SJSA1 (cell line): ENCODE measurements around a stretch of chr15.

- RAMPAGE, long total RNA, result no peak
These were observed 18.2 kb downstream of the SMAD6 start for GRCh38 chr15:66720132-66720801.

DNA sequence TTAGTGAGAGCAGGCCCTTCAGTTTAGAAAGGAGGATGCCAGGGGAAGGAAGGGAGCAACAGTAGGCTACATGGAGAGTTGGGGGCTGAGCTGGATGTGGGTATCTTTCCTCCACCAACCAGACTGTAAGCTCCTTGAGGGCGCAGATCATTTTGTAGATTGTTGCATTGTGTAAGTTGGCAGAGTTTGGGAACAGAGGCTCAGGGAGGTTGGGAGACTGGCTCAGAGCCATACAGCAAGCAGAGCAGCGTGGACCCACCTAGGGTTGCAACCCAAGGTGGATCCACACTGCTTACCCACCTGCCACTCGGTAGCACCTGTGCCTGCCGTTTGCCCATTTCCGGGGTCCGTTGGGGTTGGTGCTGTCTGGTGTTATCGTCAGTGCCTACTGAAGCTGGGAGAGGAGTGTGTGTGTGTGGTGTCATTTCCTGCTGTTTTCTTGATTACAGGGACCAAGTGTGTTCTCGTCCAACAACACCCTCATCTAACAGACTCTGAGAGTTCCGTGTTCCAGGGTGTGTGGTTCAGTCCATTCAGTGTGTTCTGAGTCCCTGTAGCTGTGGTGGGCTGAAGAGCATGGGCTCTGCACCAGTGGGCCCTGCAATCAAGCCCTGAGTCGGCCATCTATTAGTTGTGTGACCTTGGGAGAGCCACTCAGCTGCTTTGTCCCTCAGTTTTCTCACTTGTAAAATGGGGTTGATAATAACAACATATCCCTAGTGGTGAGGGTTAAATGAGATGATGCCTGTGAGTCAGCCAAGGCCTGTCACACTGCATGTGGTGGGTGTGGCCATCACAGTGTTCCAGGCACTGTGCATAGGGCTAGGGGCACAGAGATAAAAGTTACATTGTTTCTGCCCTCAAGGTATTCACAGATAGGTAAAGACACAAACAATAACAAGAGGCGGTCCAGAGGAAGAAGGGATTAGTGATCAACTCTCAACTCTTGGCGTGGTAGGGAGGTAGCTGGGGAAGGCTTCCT, 19.2 kb downstream of the SMAD6 start:
- RAMPAGE, long total RNA, result no peak

DNA sequence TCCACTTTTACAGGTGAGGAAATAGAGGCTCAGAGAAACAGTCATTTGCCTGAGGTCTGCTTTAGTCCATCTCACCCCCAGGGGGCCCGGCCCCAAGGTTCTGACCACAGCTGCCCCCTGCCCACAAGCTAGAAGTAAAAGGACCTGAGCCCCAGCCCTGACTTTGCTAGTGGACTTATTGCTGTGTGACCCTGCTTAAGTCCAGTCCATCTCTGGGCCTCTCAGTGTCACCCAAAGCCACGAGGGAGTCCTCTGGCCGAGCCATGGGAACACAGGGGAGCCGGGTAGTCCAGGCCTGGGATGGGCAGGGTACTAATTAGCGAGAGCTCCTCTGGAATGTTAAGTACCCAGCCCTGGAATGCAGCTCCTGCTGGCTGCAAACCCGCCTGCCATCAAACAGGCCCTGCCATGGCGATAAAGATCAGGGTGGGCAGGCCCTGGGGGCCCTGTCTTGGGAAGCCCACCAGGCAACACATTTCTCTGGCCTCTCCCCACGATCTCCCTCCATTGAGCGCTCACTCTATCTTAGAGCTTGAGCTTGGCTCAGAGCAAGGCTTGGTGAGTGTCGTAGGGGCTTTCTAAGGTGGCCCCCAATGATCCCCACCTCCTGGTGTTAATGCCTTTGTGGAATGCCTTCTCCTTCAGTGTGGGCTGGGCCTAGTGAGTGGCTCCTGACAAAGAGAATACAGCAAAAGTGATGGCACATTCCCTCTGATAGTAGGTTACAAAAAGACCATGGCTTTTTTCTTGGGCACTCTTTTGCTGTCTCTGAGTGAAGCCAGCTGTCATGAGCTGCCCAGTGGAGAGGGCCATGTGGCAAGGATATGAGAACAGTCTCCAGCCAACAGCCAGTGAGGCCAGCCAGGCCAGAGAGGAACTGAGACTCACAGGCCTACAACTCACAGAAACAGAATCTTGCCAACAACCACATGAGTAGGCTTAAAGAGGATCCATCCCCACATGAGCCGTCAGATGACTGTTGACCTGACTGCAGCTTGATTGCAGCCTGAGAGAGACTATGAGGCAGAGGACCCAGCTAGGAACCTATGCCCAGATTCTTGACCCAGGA, 133.1 kb downstream of the SMAD6 start:
- RAMPAGE, long total RNA, result no peak

GRCh38 chr15:66877729-66878477, 175.9 kb downstream of the SMAD6 start:
- RAMPAGE, long total RNA, result no peak

DNA sequence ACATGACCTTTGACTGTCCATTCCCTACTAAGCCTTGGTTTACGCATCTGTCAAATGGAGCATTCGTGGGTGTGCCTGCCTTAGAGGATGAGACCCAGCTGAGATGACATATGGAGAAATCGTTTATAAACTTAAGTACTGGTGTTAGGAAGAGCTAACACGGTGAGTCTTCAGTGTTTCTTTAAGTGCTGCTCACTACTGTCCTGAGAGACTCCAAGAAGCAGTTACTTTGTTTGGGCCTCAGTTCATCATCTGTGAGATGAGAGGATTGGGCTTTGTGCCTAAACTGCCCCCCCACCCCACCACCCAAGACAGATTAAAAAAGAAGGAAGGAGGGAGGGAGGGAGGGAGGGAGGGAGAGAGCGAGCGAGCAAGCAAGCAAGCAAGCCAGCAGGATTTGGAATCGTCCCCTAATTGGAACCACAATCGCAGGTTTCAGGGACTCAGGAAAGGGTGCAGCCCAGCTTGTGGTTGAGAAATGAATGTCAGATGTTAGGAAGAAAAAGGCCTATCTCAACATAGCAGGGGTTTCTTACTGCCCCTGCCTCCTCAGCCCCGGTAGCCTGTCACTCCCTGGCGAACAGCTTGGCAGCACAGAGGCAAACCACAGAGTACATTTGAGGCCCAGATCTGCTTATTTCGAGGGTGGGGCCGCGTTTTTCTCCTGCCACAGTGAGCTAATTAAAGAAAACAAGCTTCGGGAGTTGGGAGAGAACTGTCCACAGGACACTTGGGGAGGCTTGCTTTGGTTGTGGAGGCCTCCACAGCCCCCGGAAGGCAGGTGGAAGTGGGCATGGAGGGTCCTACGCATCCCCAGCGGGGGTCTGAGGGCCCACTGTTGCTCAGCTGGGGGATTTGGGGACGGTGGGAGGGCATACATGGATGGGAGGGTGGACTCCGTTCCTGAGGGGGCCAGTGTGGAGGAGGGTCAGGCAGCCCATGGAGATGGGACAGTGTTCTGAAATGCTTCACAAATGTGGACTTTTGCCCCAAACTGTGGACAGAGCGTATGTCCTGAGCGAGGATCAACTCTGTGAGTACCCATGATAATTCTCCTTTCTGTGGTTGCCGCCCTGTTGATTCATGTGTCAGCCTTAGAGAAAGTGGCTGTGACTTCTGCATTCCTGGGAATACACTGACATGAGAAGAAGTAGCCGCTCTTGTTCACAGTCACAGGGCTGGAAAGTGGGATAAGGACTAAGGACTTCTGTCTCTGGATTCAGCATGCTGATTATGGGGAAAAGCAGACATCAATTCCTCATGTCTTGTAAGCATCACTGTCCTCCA, 33.0 kb downstream of the SMAD3 start:
- RAMPAGE, long total RNA, result no peak

DNA sequence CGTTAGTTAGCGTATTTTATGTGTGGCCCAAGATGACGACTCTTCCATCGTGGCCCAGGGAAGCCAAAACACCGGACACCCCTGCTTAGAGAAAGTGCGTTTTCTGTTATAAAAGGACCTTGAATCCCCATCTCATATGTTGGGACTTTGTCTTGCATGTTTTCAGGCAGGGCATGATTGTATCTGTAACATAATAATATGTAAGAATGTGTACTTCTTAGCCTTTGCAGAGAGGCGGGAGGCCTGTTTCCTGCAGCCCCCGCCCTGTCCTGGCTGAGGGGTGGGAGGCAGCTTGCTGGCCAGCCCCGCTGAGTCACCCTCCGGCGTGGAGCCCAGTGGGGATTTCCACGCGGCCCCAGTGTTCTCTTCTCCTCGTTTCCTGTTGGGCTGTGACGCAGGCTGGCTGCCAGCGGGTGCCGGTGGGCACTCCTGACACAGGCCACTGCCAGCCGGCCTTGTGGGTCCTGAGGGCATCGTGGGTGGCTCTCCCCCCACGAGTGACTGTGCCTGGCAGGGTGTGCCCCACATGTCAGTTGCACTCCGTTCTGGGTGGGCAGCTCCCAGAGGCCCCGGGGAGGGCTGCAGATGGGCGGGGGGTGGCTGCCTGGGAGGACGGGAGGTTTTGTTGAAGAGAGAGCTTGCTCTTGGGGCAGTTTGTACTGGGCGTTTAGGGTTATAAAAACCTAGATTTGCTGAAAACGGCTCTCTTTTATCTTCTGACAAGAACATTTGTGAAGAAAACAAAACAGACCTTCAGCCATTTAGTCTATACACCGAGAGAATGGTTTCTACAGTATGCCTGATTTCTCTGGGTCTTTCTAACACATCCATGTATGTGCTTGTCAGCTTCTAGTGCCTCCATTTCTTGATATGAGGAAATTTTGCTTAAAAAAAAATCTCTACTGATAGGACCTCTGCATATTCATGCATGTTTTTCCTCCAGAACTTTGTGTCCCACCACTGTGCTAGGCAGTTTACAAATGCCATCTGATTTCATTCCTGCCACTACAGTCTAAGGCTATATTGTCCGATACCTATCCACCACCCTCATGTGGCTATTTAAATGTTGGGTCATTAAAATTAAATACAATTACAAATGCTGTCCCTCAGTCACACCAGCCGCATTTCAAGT, 55.9 kb downstream of the SMAD3 start:
- RAMPAGE, long total RNA, result no peak

DNA sequence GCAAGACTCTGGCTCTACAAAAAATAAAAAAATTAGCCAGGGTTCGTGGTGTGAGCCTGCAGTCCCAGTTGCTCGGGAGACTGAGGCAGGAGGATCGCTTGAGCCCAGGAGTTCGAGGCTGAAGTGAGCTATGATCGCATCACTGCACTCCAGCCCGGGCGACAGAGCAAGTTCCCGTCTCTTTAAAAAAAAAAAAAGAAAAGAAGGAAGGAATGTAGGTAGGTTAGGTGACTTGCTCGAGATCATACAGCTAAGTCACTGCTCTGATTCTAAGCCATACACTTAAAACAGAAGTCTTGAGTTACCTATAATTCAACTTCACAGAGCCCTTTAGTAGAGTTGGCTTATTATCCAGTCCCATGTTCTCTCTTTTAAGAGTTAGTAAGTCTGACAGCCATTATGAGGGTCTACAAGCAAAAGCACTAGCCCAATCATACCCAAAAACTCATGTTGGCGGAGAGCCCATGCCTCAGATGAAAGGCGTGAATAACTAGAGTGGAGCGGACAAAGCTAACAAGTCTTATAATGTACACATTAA, 819 bp downstream of the AAGAB start:
- RAMPAGE, long total RNA, result no peak

- RAMPAGE, long total RNA, result no peak
These were observed 26.0 kb downstream of the SKOR1 start for GRCh38 chr15:67851307-67851738.

GRCh38 chr15:67884157-67885343, 59.2 kb downstream of the SKOR1 start:
- RAMPAGE, long total RNA, result no peak

DNA sequence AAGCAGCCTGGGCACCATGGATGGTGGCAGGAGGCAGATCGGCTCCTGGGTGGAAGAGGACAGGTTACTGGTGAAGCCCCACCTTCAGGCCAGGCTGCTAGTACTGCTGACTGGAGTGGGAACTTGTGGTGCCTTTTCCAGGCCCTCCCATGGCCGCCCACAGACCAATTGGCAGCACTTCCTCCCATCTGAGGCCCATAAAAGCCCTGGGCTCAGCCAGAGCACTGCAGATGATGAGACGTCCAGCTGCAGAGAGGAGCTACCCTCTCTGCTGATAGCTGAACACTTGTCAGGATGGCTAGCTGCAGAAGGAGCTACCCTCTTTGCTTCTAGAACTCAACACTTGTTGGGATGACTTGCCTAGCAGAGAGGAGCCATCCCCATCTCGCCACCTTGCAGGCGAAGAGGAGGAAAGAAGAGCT, 8.1 kb upstream of the PIAS1 start:
- RAMPAGE, long total RNA, result no peak

DNA sequence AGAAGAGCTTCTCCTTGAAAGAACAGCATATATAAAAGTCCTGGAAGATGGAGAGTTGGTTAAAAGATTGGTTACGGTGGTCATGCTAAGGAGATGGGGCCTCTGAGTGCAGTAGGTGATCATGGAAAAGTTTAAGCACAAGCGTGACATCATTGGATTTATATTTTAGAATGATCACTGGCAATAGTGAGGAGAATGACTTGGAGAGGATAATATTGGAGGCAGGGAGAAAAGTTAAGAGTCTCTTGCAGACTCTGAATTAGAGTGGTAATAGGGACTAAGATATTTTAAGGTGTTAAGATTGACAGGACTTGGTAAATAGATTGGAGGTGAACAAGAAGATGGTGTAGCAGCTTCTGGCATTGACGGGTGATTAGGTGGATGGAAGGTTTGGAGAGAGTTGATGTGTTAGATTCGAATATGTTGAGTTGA, 19.6 kb downstream of the PIAS1 start:
- RAMPAGE, long total RNA, result no peak

DNA sequence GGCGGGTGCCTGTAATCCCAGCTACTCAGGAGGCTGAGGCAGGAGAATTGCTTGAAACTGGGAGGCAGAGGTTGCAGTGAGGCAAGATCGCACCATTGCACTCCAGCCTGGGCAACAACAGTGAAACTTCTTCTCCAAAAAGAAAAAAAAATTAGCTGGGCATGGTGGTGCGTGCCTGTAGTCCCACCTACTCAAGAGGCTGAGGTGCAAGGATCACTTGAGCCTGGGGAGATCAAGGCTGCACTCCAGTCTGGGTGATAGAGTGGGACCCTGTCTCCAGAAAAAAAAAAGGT, 56.3 kb downstream of the PIAS1 start:
- RAMPAGE, long total RNA, result no peak

DNA sequence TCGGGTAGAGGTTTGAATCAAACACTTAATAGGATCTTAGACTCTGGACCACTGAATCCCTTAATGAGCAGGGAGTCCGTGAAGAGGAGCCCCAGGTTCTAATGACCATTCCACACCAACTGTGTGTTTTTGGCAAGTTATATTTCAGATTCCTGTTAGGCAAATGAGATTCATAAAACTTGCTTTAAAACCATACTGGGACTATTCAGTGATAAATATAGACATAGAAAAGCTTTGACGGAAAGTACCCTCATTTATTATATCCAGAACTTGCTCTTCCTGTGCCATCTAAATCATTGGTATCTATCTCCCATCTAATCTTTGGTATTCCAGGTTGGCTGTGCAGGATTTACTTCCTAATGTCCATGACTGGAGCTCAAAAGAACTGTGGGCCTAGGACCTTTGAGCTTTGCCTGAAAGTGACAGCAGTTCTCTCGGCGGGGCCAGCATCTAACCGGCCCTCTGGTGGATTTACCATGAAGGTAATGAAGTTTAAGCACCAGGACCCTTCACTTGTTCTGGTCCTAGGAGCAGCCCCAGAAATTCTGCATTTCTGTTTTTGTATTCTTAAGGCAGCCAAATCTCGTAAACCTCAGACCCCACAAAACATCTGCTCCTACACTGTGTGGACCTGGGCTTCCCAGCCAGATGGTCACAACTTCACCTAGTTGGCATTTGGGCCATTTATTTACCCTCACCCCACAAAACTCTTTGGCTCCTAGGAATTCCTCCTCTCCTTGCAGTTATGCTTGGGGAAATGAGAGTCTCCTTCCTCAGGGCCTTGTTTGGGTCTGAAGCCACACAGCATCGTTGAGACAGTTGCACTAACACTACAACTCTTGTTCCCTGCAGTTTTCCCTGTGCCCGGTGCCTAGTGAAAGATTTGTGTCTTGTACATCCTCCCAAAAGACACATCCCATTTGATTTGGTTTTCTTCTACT, 13.0 kb downstream of the CALML4 start:
- RAMPAGE, long total RNA, result no peak

DNA sequence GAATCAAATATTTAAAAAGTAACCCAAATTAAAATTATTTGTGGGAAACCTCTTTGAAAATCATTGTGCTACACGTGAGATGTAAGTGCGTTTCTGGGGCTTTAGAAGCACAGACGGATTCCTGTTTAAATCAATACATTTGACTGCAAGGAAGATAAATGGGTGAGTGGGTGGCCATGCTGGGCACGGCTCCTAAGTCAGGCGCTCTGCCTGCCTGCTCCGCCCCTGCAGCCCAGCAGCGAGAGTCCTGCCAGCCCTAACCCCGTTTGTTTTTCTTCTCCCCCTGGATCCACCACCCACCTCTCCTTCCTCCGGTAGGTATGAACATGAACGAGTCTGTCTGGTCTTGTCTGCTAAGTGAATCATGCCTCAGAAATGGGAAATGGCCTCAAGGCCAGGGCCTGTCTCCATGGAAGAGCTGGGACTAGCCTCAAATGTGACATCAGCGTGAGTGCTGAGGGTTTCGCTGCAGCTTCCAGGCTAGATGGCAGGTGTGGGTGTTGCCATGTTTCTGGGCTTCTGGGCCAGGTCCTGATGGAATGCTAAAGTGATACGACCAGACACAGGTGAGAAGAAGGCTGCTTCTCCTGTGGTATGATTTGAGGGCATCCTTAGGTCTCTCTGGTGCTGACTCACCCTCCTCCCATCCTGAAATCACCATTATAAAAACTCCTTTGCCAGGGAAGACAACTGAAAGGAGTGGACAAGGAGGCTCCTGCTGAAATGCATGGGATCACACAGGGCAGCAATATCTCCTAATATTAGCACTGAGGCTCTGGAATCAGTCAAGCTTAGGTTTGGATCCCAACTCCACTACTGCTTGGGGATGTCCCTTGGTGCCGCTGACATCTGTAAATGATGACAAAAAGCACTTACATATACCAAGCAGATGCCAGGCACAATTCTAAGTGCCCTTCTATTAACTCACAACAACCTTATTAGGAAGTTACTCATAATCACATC, 5.5 kb upstream of the FEM1B start:
- RAMPAGE, long total RNA, result no peak

GRCh38 chr15:68276738-68277030, 861 bp upstream of the FEM1B start:
- RAMPAGE, long total RNA, result no peak

DNA sequence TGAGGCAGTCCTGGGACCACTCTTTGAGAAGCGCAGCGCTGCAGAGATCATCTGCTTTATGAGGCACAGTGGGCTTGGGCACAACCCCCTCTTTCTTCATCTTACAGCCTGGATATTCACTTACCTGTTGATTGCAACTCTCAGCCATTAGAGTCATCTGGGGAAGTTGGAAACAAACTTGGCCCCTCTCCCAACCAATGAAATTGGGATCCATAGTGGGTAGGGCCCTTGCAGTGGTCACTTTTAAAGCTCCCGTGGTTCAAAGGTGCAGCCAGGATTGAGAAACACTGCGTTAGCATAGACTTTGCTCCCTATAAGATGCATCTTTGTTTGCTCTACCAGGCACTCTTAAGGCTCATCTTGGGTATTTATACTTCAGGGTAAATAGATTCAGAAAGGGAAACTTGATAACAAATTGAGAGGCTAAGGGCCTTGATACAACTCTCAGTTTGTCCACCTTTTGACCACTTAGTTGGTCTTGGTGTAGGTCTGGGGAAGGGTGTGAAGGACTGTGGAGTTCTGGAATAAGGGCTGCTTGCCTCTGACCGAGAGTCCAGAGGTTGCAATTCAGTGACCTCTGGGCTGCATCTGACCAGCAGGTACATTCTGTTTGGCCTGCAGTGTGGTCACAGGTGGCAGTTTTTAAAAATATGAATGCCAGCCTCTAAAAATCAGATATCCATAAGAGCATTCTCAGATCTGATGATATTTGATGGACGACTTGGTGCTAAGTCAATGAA, 22.8 kb downstream of the FEM1B start:
- RAMPAGE, long total RNA, result no peak

- RAMPAGE, long total RNA, result no peak
These were observed 57.1 kb downstream of the FEM1B start for GRCh38 chr15:68334386-68335259.

GRCh38 chr15:68368545-68369136, 63.3 kb downstream of the ITGA11 start:
- RAMPAGE, long total RNA, result no peak

- RAMPAGE, long total RNA, result no peak
These were observed 29.8 kb downstream of the CORO2B start for GRCh38 chr15:68608366-68609180.

GRCh38 chr15:68729605-68730388, 90.9 kb downstream of the ANP32A start:
- RAMPAGE, long total RNA, result no peak